H1 (cell line): Measurements from ENCODE around the genes WDR72 and NEDD4.

- RRBS, result no CpG with 5 or more reads among the region's 4 CpGs
CAGE:
- cytosol, long polyA plus RNA, result no peak
- long polyA plus RNA, result no peak
- nucleus, long polyA plus RNA, result start-site peak on the plus strand at chr15:52037955-52038020, 6 reads
Observed at GRCh38 chr15:52037168-52038162, 18.4 kb downstream of the MAPK6 start.

- RRBS, result no CpG with 5 or more reads among the region's 14 CpGs
CAGE:
- cytosol, long polyA plus RNA, result no peak
- long polyA plus RNA, result no peak
- nucleus, long polyA plus RNA, result no peak
Observed at GRCh38 chr15:52093331-52094522, 18.8 kb downstream of the BCL2L10 start.

GRCh38 chr15:52180204-52181332 is 10.6 kb downstream of the GNB5 start:
- RRBS, result 0% methylated on average over 3 of the region's 37 CpGs
CAGE:
- cytosol, long polyA plus RNA, result no peak
- long polyA plus RNA, result no peak
- nucleus, long polyA plus RNA, result no peak

GRCh38 chr15:52184644-52185052 is 6.5 kb downstream of the GNB5 start:
- RRBS, result no CpG with 5 or more reads among the region's 6 CpGs
CAGE:
- cytosol, long polyA plus RNA, result no peak
- long polyA plus RNA, result no peak
- nucleus, long polyA plus RNA, result no peak

GRCh38 chr15:52232224-52232858 is 41.1 kb upstream of the GNB5 start:
- RRBS, result no CpG with 5 or more reads among the region's 1 CpG
CAGE:
- cytosol, long polyA plus RNA, result no peak
- long polyA plus RNA, result no peak
- nucleus, long polyA plus RNA, result no peak

DNA sequence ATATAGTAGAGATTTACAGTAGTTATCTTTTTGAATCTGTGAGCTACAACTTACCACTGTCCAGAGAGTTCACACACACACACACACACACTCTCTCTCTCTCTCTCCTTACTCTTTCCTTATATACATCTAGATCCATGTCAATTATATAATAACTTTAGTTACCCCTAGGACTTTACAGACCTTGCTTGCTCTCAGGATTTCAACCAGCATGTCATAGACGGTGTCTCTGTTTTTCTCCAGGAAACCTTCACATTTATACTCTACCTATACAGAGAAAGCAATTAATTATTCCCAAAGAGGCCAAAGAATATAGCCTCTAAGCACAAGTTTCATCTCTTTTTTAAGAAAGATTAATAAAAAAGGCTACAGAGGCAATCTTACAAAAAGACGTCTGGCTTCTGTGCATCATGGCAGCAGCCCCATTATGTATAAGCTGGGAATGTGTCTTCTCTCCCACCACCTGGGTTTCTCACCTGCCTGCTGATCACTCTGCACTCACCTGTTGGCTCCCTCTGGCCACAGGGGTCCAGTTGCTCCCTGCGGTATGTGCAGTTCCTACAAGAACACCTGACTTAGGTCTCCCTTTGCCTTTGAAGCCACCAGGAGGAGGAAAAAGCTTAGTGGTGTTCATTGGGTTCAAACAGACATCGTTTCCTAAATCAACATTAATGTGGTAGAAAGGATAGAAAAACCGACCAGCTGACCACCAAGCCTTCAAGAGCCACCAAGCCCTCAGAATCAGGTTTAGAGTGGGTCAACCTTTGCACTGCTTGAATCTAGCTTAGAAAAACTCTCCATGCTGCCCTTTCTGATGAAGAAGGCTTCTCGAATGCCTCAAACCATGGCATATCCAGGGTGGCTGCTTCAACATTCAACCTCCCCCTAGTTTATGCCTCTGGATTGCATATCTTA is 46.8 kb downstream of the MYO5C start:
- RRBS, result no CpG with 5 or more reads among the region's 6 CpGs
CAGE:
- cytosol, long polyA plus RNA, result no peak
- long polyA plus RNA, result no peak
- nucleus, long polyA plus RNA, result no peak

DNA sequence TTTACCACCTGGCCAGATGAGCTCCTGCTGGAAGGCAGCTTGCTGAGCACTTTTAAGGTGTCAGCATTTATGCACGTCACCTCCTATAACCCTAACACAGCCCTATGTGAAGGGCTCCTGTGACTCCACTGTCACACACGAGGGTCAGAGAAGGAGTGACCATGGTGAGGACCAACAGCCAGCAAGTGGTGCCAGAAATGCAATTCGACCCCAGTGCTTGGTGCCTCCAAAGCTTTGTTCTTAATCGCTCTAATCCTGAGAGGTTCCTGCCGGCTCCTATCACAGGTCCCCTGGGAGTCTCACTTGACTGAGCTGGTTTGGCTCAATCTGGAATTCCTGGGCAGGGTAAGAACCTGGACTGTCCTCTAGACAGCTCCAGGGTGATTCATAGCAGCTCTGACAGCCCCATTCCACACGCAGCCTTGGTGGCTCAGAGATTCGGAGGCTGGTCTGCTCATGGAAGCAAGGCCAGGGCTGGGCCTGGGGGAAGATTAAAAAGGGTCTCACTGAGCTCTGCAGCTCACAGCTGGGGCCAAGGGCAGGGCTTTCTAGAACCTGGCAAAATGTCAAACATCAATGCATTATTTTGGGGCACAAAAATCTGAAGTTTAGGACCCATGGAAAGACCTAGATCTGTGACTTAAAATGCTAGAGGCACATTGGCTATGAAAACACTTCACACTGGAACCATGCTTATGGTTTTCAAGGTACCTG is 37.9 kb downstream of the MYO5C start:
- RRBS, result no CpG with 5 or more reads among the region's 7 CpGs
CAGE:
- cytosol, long polyA plus RNA, result no peak
- long polyA plus RNA, result no peak
- nucleus, long polyA plus RNA, result no peak

DNA sequence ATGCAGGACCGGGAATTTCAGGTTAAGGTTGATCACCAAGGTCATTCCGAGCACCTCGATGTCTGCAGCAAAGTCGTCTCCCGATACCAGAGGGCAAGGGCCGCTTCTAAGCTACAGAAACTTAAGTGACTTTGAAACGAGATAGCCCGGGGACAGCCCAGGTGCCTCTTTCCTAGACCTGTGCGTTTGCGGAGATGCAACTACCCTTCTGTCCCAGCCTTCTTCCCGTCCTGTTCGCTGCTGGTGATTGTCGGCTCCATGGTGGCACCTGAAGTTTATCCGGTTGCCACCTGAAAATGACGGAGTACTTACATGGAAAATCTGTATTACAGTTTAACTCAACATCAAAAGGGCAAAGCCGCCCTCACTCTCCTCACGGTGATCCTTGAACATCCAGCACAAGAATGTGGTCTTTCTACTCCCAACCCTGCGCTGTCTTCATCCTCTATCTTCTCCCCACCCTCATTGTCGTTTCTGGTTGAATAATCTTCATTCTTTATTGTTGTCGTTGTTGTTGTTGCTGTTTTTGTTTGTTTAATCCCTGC is 975 bp upstream of the MYO5A start:
- RRBS, result no CpG with 5 or more reads among the region's 20 CpGs
CAGE:
- cytosol, long polyA plus RNA, result no peak
- long polyA plus RNA, result no peak
- nucleus, long polyA plus RNA, result no peak

- RRBS, result no CpG with 5 or more reads among the region's 2 CpGs
CAGE:
- cytosol, long polyA plus RNA, result no peak
- long polyA plus RNA, result no peak
- nucleus, long polyA plus RNA, result no peak
Observed at GRCh38 chr15:52602217-52602858, 33.5 kb upstream of the ARPP19 start.

DNA sequence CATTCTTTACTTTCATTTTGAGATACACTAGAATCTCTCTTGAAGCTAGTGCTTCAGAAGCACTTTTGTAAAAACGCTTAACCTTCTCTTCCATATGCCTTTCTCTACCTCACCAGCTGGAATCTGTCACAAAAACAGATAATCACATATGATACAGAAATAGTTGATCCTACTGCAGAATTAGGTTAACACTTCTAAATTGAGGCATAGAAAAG is 1.5 kb downstream of the ATOSA start:
- RRBS, result no CpG with 5 or more reads among the region's 1 CpG
CAGE:
- cytosol, long polyA plus RNA, result no peak
- long polyA plus RNA, result no peak
- nucleus, long polyA plus RNA, result no peak

DNA sequence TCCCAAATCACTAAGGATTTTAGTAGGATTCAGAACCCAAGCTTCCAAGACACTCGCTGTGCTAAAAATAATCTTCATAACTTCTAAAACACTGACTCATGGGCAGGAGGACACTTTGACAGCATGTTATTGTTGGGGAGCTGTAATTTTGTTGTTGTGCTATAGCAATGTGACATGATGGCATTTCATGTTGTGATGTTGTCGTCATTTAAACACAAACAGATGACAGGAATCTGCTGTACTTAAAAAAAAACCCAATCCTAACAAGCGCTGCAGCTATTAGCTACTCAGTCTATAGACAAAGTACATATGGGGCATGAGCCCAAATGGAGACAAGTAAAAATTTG is 781 bp upstream of the ATOSA start:
- RRBS, result no CpG with 5 or more reads among the region's 3 CpGs
CAGE:
- cytosol, long polyA plus RNA, result no peak
- long polyA plus RNA, result no peak
- nucleus, long polyA plus RNA, result no peak

GRCh38 chr15:52803256-52804337 is 13.5 kb upstream of the ONECUT1 start:
- RRBS, result under 1% methylated on average over 9 of the region's 56 CpGs
CAGE:
- cytosol, long polyA plus RNA, result no peak
- long polyA plus RNA, result no peak
- nucleus, long polyA plus RNA, result no peak

- RRBS, result no CpG with 5 or more reads among the region's 4 CpGs
CAGE:
- cytosol, long polyA plus RNA, result no peak
- long polyA plus RNA, result no peak
- nucleus, long polyA plus RNA, result no peak
Observed at GRCh38 chr15:53115036-53115429, 324.9 kb upstream of the ONECUT1 start.

- RRBS, result 0% methylated on average over 14 of the region's 45 CpGs
CAGE:
- cytosol, long polyA plus RNA, result no peak
- long polyA plus RNA, result no peak
- nucleus, long polyA plus RNA, result no peak
Observed at GRCh38 chr15:53759389-53759950, at the start of gene WDR72. WDR72 (minus strand) TSS chr15:53759663.

DNA sequence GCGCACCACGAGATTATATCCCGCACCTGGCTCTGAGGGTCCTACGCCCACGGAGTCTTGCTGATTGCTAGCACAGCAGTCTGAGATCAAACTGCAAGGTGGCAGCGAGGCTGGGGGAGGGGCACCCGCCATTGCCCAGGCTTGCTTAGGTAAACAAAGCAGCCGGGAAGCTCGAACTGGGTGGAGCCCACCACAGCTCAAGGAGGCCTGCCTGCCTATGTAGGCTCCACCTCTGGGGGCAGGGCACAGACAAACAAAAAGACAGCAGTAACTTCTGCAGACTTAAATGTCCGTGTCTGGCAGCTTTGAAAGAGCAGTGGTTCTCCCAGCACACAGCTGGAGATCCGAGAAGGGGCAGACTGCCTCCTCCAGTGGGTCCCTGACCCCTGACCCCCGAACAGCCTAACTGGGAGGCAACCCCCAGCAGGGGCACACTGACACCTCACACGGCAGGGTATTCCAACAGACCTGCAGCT is 132.4 kb downstream of the RSL24D1 start:
- RRBS, result no CpG with 5 or more reads among the region's 13 CpGs
CAGE:
- cytosol, long polyA plus RNA, result no peak
- long polyA plus RNA, result no peak
- nucleus, long polyA plus RNA, result no peak

- RRBS, result no CpG with 5 or more reads among the region's 2 CpGs
CAGE:
- cytosol, long polyA plus RNA, result no peak
- long polyA plus RNA, result no peak
- nucleus, long polyA plus RNA, result no peak
Observed at GRCh38 chr15:55246647-55246898, 43.0 kb downstream of the RAB27A start.

DNA sequence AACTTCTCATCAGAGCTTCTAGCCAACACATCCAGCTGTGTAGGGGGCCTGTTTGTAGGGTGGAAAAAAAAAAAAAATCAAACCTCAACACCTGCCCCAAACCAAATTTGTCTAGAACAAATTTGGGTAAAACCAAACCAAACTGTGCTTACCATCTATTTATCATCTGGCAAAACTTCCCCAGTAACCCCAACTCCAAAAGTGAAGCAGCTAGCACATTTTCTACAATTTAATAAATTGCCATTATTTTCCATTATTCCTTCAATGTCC is 40.7 kb downstream of the CCPG1 start:
CAGE:
- cytosol, long polyA plus RNA, result no peak
- long polyA plus RNA, result no peak
- nucleus, long polyA plus RNA, result start-site peak on the minus strand centred at position 96 of the sequence, 5 bp wide, 8 reads

- RRBS, result no CpG with 5 or more reads among the region's 8 CpGs
CAGE:
- cytosol, long polyA plus RNA, result no peak
- long polyA plus RNA, result no peak
- nucleus, long polyA plus RNA, result no peak
Observed at GRCh38 chr15:55627610-55628101, 39.5 kb upstream of the PYGO1 start.

DNA sequence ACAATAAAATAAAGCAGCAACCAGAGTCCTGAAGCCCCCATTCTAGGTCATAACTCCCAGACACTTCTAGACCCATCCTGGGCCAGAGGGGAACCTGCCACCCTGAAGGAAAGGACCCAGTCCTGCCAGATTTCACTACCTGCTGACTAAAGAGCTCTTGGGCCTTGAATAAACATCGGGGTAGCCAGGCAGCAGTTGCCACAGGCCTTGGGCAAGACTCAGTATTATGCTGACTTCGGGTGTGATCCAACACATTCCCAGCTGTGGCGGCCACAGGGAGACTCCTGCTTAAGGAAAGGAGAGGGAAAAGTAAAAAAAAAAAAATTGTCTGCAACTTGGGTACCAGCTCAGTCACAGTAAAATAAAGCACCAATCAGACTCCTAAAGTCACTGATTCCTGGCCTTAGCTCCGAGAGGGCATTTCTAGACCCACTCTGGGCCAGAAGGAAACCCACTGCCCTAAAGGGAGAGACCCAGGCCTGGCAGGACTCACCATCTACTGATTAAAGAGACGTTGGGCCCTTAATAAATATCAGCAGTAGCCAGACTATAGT is 23.8 kb downstream of the NEDD4 start:
- RRBS, result no CpG with 5 or more reads among the region's 5 CpGs
CAGE:
- cytosol, long polyA plus RNA, result no peak
- long polyA plus RNA, result no peak
- nucleus, long polyA plus RNA, result no peak

DNA sequence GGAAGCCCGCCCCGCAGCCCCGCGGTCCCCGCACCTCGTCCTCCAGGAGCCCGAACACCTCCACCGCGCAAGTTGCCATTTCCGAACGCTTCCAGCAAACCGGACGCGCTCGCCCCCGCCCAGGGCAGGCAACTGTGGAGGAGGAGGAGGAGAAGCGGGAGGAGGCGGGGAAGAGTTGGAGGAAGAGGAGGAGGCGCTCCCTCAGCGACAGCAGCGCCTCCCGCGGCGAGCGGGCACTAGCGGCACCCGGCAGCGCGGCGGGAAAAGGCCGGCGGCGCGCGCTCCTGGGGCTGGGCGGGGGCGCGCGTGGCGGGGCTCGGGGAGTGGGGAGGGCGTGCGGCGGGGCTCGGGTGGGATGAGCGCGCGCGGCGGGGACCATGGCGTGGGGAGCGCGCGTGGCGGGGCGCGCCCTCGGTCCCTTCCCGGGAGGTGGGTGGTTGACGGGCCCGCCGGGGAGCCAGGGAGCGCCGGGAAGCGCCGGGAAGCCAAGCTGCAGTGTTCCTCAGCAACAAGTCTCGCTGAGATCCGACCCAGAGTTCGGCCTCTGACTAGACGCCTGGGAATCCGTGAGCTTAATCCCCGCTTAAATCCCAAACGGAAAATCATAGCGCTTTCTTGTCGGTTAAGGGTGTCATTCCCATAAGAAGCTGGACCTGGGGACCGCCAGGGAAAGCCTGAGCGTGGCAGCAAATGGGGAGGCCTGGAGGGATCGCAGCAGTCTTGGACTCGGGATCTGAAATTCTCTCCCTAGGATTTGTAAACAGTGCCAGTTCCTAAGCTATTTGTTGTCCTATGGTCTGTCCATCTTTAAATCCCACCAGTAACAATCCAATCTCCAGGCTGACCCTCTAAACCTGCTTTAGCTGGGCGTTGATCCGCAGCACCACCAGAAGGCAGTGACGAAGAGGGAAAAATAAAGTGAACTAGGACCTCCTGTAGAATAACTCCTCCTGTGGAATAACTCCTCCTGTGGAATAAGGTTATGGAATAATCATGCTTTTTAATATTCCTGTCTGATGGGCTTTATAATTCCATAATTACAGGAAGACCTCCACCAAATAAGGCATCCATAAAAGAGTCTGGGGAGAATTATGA is at the start of gene NEDD4:
Gene NEDD4, minus strand, starts transcription at position 136 of the 1,095 bp plus-strand sequence.
- RRBS, result no CpG with 5 or more reads among the region's 82 CpGs
CAGE:
- cytosol, long polyA plus RNA, result no peak
- long polyA plus RNA, result start-site peak on the minus strand centred at position 107 of the sequence, 35 bp wide, 32 and 81 reads in 2 replicates
- nucleus, long polyA plus RNA, result start-site peak on the minus strand centred at position 116 of the sequence, 30 bp wide, 82 reads